Astrocyte (in vitro differentiated cells and primary cell): ENCODE measurements around the gene ZNF366.

- PRO-cap = no peak
- RRBS, 2 experiments = no CpG with 5 or more reads among the region's 2 CpGs
Measured at GRCh38 chr5:71916433-71916772, 190.9 kb upstream of the MAP1B start.

DNA sequence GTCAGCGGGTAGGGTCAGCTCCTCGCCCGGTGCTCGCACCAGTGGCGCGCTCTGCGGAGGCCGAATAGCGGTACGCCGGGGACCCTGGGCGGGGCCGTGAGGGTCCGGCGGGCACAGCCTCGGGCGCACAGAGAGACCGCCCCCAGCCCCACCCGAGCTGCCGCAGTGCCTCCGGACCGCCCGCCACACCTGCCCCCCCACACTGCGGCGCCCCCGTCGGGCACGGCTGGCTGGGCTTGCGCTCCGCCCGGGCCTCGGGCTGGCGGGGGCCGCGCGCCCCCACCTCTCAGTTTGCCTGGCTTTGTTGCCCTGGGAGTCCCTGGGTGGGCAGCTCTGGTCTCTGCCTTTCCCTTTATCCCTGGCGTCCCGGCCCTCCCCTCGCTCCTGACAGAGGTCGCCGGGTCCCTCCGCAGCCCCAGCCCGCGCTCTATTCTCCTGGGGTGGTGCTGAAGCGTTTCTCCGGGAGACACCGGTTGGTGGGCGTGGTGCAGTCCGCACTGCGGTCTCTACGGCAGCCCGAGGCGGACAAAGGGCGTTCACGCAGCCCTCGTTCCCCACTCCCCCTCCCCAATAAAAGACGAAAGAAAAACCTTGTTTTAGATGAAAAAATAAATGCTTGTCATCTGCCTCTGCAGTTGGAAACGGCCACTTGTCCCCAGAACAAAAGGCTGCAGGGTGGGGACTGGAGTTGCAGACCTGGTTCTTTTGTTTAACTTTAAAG, 1.4 kb downstream of the MAP1B start:
- PRO-cap = no peak
- RRBS, 2 experiments = 1 to 3% methylated on average over 32 to 39 of the region's 58 CpGs

DNA sequence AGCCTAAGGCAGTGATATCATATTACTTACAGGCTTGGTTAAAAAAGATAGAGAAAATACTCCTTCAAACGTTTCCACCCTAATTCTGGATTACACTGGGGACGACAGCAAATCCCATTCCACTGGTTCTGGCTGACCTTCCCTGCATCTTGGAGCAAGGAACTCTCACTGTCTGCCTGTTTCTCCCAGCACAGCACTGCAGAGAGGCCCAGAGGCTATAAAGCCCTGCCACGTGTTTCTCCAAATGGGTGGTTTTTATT, 34.4 kb downstream of the MAP1B start:
- PRO-cap = no peak
- RRBS, 2 experiments = no CpG with 5 or more reads among the region's 3 CpGs

GRCh38 chr5:72230314-72231135, 89.5 kb downstream of the MRPS27 start:
- PRO-cap = no peak
- RRBS, 2 experiments = no CpG with 5 or more reads among the region's 6 CpGs

- PRO-cap = no peak
- RRBS, 2 experiments = no CpG with 5 or more reads among the region's 6 CpGs
Measured at GRCh38 chr5:72242852-72243593, 77.0 kb downstream of the MRPS27 start.

DNA sequence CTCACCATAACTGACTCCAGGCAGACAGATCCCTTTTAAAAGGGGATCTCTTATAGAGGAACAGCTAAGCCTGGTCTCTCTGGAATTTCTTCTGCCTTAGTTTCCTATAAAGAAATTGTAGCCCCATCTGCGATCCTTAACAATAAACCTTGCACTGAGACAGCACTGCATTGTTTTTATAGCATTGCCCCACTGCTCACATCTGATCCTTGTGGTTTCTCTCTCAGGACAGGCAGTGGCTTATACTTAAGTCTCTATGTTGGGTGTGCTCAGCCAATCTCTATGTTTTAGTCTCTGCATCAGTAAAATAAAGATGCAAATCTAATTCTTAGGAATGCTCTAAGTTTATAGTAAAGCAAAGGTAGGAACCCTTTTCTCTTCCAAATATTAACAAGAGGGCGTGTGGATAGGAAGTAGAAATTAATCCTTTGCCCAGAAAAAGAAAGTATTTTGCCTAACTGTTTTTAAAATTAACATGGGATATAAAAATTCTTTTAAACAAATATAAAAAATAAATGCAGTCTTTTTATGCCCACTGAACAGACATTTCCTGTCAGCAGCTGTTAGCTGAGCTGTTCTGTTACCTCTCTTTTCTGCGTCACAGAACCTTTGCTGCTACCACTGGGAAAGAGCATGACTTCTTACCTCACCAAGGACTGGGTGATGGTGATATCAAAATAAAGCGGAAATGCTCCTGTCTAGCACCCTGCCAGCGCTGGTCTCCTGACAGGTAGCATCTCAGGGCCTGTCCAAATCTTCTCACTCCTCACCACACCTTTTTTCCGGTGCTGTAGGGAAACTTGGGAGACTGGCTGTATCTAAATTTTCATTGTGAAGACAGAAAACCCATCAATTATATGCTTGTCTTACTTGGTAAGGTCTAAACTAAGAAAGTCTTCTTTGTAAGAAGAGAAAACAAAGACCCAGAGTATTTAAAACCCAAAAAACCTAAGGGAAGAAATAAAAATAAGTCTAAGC, 29.4 kb downstream of the MRPS27 start:
- PRO-cap = no peak
- RRBS, 2 experiments = no CpG with 5 or more reads among the region's 6 CpGs

- PRO-cap = unidirectional peak, minus-strand start at chr5:72308374
- RRBS, 2 experiments = under 1 to 3% methylated on average over 30 of the region's 79 CpGs
Measured at GRCh38 chr5:72307793-72308782, 12.0 kb downstream of the MRPS27 start.

DNA sequence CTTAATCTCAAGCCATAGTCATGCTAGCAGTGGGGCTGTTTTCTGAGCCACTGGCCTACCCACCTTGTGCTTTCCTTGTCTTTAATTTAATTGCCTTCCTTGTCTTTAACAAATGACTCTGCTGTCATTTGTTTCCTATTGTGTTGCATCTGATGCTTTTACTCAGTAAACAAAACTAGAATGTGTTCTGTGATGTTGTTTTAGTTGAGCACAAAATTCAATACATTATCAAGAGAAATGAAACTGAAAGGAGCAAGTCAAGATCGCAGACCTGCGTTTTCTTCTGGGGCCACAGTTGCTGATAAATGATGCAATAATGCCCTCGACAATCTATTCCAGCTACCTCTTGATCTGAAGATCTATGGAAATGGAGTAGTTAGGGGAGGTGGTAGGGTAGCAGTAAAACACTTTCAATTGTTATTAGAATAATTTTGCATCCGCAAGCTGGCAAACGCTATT, 1.7 kb downstream of the ZNF366 start:
- PRO-cap = no peak
- RRBS, 2 experiments = no CpG with 5 or more reads among the region's 5 CpGs

GRCh38 chr5:72506569-72507519, at the start of gene ZNF366:
Gene ZNF366 (minus strand): TSS chr5:72507410.
- PRO-cap = no peak
- RRBS, 2 experiments = no CpG with 5 or more reads among the region's 8 CpGs

DNA sequence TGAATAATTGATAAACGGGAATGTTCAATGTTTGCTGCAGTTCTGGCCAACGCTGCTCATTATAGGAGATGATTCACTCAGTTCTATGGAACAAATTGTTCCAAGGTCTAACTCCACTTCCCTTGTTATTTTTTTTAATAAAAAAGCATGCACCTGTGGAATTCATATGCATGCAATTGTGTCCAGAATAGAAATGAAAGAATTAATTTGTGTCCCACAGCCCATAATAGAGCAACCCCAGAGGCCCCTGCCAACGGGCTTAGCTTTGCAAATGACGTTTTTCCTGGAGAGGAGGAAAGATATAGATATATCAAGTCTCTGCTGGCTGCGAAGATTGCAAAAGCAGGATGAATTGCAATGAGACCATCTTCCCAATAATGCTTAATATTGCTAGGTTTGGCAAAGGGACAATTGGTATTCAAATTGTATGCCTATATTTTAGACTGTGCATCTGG, 97.3 kb upstream of the ZNF366 start:
- PRO-cap = no peak
- RRBS, 2 experiments = no CpG with 5 or more reads among the region's 5 CpGs

GRCh38 chr5:72637068-72637516, 129.9 kb upstream of the ZNF366 start:
- PRO-cap = no peak
- RRBS, 2 experiments = no CpG with 5 or more reads among the region's 1 CpG

DNA sequence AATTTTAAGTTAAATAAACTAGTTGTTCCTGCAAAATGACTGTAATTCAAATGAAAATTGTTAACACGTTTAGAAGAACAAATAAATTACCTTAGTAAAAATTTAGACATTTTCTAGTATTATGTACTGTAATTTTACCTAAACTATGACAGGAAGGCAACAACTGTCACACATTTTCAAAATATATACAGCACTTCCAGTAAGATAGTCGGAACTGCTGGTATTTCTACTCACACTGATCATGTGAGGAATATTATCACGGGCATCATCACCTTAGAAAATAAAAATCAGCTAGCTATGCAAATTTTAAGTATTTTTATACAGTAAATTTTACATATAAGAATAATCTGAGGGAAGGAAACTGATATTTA, 988 bp upstream of the TNPO1 start:
- PRO-cap = no peak
- RRBS, 2 experiments = no CpG with 5 or more reads among the region's 3 CpGs

DNA sequence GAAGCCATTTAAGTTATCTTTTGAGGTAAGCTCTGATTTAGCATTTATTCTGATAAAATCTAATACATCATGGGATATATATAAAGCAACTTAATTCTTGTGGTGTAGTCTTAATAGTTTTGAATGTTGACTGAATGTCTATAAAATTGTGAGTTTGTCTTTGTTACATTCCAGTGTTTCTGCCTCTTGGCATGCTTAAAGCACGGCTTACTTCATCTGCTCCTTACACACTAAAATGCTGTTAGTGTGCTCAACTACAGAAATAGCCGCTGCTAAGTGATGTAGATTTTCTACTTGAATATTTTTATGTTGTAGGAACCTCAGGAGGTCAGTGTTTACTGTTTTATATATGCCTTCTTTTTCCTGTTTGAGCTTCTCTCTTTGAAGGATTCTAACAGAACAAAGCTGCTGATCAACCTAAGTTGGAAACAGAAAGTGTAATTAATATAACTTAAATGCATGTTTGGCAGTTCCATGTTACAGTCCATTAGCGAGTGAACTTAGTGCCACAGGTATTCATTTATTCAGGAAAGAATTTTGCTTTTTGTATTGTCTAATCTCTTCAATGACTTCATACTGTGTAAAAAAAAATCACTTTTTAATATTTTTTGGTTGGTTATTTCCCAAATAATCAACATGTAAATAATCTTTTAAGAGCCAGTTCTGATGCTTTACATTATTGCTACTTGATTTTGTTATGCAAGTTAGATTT, 44.2 kb upstream of the FCHO2 start:
- PRO-cap = no peak
- RRBS, 2 experiments = no CpG with 5 or more reads among the region's 3 CpGs

DNA sequence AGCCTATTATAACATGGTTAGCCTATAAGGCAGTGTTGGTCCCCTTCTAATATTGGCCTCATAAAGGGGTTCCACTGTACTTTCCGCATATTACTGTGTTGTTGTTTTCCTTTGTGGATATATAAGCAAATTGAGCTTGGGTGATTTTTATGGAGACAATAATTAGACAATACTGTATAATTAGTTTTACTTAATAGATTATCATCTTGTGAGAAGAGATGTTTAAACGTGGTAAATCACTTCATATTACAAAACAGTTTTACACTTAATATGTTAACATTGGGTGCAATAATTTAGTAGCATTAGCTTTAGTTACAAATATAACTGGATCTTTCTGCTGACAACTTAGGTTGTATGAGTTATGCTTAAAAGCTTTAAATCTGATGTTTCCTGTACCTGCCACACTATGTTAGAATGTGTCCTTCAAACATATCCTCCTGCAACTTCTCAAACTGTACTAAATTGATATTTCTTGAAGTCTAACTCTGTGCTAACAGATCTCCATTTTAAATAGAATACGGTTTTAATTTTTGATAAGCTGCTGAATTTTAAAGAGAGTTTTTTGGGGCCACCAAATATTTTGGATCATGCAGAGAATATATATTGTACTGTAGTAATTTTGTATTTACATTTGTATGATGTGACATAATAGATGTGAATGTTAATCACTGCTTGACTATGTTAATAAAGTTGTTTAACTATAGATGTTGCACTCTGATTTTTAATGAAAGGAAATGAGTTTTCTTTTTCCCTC, 42.0 kb upstream of the FCHO2 start:
- PRO-cap = no peak
- RRBS, 2 experiments = no CpG with 5 or more reads among the region's 3 CpGs

- PRO-cap = no peak
- RRBS, 2 experiments = no CpG with 5 or more reads among the region's 5 CpGs
Measured at GRCh38 chr5:73281351-73281818, 108.4 kb downstream of the TMEM174 start.

GRCh38 chr5:73496815-73497418, 1.3 kb upstream of the BTF3 start:
- PRO-cap = no peak
- RRBS, 2 experiments = no CpG with 5 or more reads among the region's 1 CpG

GRCh38 chr5:73499174-73499649, 970 bp downstream of the BTF3 start:
- PRO-cap = no peak
- RRBS, 2 experiments = no CpG with 5 or more reads among the region's 12 CpGs

DNA sequence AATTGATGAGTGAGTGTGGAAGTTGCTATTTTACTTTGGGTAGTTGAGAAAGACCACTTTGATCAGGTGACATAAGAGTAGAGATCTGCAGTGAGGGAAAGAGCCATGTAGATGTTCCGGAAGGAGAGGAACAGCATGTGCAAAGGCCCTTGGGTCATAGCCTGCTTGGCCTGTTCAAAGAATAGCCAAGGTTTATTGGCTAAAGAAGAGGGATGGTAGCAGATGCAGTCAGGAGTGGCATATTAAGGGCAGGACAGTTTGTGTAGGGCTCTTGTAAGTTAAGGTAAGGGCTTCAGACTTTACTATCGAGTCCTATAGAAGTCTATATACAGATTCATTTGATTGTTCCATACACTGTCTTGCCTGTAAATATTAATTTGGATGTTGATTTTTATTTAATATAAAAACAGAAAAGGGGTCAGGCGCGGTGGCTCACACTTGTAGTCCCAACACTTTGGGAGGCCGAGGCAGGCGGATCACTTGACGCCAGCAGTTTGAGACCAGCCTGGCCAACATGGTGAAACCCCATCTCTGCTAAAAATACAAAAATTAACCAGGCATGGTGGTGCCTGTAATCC, 3.3 kb downstream of the BTF3 start:
- PRO-cap = no peak
- RRBS, 2 experiments = no CpG with 5 or more reads among the region's 7 CpGs

DNA sequence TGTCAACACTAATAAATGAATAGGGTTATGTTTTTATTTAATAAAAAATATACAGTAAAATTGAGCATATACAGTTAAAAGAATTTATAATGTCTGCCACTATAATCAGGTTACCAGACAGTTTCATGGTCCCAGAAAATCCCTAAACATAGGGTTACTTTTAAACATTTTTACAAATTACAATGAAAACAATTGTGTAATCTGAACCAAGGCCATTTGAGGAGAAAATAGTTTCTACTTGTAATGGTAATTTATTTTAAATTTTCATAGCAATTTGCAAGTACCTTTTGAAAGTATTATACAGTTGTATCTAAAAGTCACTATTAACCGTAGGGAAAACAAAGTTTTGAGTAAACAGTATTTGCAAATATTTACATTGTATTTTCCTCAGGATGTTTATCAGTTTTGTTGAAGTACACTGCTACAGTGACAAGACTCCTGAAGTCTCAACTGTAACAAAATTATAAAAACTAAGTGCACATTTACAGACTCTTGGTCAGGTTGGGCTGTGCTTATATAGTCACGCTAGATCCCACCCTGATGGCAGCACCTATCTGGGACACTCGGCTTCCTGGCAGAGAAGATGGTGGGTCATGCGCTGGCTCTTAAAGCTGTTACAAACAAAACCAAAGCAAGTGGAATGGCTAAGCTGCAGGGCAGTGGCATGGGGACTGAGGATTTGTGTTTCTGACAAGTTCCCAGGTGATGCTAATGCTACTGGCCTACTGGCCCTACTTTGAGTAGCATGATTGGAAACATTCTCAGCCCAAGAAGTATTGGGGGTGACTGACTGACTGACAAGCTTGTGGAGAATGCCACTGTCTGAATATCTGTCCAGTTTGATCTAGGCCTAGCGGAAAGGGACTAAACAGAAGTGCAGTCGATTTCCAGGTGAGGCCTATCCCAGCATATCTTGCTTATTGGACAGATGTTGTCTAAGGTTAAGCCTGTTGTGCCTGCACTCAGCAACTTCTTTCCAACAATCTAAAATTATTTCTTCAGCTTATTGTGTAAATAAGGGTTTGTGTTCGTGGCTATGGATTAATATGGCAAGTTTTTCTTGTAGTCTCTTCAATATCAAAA, 8.1 kb downstream of the BTF3 start:
- PRO-cap = no peak
- RRBS, 2 experiments = no CpG with 5 or more reads among the region's 7 CpGs

DNA sequence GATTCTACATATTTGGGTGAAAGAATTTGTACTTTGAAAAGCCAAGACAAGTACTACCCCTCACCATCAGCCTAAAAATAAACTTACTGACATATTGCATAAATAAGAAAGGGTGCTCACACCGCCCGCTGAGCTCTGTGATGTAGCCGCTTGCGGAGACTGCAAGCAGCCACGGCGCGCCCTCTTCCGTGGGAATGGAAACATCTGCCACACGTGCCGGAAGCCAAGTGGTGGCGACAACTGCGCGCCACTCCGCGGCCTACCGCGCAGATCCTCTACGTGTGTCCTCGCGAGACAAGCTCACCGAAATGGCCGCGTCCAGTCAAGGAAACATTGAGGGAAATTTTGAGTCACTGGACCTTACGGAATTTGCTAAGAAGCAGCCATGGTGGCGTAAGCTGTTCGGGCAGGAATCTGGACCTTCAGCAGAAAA, 10.3 kb downstream of the BTF3 start:
- PRO-cap = no peak
- RRBS, 2 experiments = no CpG with 5 or more reads among the region's 26 CpGs